SP-49 (cell line): ENCODE data around the gene FGF3.

DNA sequence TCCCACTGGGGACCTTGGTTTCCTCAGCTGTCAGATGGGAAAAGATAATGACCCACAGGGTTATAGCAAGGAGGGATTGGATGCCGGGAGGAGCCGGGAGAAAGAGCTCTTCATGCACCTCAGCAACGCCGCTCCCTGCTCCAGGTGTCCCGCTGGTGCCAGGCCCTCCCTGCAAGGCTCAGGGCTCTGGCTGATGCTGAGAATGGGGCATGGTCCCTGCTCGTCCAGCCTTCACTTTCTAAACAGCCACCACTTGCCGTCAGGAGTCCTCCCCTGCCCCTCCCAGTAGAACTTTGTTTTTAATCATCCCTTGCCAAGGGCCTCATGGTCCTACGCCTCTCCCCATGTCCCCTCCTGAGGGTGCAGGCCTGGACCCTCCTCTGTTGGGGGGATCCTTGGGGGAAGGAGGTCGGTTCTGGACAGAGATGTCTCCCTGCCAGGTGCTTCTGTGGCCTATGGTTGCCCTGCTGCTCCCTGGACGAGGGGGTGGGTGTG lies 2.2 kb upstream of the MRGPRF start:
- PRO-cap: no peak

DNA sequence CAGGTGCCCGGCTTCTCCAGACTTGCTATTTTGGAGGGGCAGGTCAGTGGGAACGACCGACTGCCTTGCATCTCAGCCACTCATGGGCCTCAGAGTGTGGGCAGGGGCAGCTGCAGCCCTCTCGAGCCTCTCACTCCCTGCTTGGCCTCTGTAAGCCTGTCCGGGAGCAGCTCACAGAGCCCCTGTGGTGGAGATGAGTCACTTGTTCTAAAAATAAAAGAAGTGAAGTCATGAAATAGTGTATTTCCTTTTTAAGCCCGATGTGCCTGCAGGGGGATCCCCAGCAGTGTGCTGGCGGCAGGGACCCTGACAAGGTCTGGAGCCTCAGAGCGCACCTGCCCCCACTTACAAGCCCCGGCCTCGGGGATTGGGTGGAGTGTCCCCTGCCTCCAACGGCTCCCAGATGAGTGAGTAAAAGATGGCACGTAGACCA lies 10.8 kb downstream of the SMIM38 start:
- PRO-cap: no peak

DNA sequence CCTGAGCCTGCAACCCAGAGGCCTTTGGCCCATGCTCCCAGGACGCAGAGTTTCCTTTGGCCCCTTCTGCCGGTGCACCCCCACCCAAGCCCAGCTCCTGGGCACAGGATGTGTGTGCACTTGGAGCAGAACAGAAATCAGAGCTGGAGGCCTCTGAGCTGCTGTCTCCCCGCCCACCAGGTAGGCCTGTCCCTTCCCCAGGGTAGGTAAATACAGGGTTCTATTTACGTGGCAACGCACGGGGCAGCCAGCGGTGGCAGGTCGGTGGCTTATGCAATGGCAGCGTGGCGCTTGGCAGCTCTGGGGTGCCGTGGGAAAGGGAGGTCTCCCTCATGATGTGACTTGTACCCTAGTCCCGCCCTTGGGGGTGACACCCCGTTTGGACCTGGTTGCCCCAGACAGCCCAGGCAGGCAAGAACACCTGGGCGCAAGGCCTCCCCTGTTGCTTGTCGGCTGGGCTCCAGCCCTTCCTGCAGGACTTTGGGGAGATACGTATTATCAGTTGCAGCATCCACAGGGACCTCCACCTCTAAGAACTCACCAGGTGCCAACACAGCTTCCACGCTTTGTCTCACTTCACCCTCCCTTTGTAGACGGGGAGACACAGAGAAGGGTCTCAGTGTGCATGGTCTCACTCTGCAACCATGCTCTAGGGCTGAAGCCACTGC lies 20.8 kb upstream of the MYEOV start:
- PRO-cap: no peak

- PRO-cap: no peak
These were observed 115.9 kb downstream of the MYEOV start for GRCh38 chr11:69409863-69410216.

DNA sequence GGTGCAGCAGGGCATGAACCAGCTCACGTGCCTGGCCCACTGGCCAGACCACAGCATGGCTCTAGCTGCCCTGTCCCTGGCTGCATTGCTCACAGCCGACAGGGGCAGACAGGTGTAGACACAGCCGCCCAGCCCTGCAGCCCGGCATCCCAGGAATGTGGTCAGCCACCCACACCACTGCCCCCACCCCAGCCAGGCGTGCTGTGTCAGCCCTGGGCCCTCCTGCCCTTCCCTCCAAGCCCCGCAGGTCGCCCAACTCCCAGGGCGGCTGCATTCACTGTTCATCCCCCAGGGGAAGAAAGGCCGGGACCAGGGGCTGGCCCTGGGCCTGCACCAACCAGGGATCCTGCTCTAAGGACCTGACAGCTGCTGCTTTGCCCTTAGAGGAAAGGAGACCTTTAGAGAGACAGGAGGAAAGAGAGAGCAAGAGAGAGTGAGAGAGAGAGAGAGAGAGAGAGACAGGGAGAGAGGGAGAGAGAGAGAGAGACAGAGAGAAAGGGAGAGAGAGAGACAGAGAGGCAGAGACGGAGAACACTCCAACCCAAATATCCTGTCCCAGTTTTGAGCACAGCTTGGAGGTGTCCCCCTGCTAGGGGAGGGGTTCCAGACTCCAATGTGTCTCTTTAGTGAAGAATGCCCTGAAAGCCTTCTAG lies 143.3 kb downstream of the MYEOV start:
- PRO-cap: no peak

DNA sequence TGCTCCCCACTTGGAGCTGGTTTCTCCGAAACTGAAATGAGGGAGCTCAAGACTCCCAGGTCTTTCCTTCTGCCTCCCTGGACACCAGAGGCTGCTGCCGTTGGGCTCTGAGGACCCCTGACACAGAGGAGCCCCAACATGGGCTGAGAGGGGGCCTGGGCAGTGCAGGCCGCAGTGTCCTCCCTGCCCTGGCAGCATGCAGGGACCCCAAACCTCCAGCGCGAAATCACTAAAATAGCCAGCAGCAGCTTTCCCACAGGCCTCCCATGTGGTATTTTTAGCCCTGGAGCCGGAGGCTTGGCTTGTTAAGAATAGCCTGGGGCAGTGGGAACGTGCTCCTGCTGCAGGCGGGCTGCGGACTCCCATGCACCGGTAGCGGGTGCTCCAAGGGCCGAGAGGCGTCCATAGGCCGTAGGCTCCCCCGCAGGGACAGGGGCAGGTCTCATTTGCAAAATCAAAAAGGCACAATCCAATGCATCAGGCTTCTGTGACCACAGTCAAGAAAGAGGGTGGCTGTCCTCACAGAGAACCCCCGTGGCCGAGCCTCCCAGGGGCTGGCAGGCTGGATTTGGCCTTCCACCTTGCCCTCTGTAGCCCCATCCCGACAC lies 151.6 kb upstream of the CCND1 start:
- PRO-cap: no peak

DNA sequence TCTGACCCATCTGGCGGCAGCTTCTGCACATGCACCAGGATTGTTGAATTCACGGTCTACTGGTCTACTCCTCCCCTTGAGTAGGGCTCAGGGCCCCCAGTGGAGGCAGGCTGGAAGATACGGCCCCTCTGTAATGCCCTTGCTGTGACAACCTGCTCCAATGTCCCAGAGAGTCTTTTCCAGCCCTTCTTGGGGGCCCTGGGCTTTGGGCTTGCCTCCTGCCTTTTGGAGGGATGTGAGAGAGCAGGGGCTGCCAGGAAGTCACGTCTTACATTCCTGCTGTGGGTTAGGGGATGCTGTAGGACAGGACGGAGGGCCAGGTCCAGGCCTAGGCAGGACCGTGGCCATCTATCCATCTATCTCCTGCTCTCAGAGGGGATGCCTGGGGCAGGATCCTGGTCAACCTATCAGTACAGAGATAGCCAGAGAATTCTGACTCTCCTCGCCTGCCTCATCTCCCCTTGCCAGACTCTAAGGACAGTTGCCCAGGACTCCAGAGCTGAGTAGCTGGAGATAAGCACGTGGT lies 70.9 kb upstream of the CCND1 start:
- PRO-cap: no peak

DNA sequence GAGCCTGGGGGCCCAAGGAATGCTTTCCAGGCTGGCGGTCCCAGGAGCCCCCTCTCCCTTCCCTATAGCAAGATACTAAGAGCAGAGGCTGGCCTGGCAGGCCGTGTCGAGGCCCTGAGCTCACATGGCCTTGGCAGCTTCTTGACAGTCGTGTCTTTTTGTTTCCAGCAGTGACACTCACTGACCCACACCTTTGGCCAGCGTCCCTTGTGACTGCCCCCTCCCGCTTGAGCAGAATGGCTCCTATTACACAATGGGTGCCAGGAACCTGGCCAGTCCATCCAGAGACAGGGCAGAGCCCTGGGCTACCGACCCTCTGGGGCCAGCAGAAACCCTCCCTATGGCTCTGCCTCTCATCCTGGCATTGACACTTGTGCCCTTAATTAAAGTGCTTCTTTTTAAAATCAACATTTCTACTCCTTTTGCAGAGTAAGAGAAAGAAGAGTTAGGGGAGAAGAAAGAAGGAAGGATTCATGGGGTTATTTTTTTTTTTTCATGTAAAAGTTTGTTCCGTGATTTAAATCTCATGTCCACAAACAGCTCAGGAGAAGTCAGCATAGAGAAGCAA lies 6.3 kb upstream of the CCND1 start:
- PRO-cap: no peak

DNA sequence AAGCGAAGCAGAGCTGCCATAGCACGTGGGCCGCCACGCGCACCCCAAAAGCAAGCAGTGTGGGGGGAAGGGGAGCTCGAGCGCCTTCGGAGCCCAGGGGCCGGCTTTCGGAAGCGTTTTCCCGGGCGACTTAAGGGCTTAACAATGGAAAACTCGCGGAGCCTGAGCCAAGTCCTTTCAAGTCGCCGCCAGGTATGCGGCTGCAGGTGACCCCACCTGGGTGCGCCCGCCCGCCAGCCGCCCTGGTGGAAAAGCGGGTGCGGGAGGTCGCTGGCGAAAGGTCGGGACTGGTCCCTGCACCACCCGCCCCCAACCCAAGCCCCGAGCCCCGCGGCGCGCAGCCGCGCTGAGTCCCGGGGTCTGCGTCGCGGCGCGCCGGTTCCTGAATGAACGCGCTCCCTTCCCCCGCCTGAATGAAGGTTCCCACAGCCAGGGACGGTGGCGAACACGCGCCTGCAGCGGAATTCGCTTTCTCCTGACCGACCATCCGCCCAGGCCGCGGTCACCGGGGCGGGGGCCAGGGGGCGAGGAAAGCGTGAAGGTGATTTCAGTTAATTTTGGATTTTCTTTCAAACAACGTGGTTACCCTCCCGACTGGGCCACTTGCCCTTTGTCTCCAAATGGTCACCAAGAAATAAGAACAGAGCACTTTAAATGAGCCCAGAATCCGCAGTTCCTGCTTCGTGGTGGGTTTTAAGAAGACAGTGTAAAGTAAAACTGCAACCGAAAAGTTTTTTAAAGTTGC lies 2.7 kb upstream of the CCND1 start:
- PRO-cap: no peak

GRCh38 chr11:69638797-69639831 lies 1.8 kb upstream of the CCND1 start:
- PRO-cap: no peak

DNA sequence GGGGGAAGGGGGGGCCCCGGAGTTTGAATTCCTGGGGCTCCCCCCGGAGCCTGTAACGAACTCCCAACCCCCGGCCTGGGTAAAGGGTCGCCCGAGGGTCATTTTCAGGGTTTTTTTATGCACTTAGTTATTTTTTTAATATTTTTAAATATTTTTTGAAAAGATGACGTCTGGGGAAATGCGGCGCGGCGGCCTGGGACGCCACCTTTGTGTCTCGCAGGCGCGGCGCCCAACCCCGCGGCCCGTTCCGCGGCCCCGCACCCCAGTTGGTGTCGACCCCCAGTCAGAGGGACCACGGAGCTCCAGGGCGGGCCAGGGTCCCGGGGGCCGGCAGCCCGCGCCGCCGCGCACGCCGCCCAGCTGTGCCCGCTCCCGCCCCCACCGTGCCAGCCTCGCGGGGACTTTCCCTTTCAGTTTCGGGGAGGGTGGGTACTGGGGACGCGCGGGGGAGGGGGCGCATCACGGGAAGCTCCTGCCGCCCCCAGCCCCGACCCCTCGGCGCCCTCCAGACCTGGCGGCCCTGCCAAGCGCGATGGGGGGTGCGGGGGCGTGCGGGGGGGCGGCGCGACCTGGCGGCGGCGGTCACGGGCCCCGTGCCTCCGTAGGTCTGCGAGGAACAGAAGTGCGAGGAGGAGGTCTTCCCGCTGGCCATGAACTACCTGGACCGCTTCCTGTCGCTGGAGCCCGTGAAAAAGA lies 1.6 kb downstream of the CCND1 start:
- PRO-cap: bidirectional peak, plus-strand start at position 604 of the sequence, minus-strand start at position 385 of the sequence

DNA sequence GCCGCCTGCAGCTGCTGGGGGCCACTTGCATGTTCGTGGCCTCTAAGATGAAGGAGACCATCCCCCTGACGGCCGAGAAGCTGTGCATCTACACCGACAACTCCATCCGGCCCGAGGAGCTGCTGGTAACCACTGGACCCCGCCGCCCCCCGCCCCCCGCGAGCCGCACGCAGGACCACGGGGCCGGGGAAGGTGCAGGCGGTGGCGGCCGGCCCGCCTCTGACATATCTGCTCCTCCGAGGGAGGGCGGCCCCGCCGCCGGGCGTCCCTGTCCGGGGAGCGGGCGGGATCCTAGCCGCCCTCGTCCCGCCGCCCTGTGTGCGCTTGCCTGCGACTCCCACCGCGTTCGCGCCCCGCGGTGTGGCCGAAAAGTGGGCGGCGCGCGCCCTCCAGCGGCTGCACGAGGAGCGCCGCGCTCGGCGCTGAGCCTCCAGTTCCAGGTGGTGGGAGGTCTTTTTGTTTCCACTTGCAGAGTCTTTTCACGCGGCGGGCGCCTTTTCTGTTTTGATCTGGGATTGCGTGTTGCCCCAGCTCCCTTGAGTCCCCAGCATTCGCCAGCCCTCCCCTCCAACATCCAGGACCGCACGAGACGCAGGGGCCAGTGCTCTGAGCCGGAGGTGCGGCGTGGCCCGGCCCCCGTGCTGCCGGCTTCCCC lies 2.3 kb downstream of the CCND1 start:
- PRO-cap: bidirectional peak, plus-strand start at position 501 of the sequence, minus-strand start at position 320 of the sequence

DNA sequence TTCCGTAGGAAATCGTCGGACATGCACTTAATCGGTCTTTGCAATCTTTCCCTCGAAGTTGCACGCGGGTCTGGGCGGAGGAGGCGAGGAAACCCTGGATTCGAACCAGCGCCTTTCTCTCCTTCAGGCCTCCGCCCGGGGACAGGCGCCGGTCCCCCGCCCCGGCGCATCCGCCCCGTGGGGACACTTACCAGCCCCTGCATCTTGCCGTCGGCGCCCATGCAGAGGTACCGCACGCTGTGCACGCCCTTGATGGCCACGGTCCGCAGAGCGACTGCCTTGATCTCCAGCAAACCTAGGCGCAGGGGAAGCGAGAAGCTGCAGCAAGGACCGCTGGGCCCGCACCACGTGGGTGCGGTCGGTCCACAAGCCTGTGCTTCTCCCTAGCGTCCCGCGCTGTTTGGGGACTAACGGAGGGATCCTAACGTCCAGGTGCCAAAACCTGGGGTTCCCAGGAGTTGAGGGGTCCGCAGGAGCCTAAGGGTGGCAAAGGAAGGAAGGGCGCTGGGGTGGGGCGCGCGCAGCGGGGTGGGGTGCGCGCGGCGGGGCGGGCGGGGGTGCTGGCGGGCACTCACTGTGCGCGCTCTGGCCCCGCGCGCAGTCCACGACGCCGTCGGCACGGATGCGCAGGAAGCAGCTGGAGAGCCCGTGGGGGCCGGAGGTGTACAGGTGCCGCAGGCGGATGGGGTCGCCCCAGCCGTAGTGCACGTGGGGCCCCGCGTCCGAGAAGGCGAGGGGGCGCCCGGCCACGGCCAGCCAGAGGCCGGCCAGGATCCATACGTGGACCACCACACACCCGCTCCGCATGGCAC lies 546 bp downstream of the FGF19 start:
- PRO-cap: no peak

DNA sequence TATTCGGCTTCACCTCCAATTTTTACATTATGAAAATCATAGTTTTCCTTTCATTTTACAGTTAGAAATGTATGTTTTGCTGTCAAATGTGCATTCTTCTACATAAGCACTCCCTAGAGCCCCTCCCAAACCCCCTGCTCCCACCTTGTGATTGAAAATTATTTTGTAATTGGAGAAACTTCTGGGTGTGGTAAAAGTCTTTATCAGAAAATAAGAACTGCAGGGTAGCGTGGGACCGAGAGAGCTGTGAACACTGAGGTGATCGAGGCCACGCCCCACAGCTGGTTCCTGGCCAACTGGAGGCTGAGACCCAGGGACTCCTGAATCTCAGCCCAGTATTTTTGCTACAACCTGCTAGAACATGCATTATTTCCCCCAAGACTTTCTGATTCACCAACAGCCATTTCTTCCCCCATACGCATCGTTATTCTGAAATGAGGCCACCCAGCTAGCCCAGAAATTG lies 3.2 kb upstream of the FGF19 start:
- PRO-cap: unidirectional peak, minus-strand start at position 252 of the sequence

- PRO-cap: no peak
These were observed 8.4 kb upstream of the FGF19 start for GRCh38 chr11:69712089-69712792.

DNA sequence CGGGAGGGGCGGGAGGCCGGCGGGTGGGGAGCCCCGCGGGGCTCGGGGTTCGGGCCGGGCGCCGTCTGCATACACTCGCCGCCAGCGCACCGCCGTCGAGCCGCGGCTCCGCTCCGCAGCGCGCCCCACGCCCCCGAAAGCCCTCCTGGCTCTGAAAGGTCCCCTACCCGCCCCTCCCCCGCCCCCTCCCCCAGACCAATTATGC lies at the start of gene FGF3:
TSS of gene FGF3 (minus strand) at position 153 of the 205 bp plus-strand sequence.
- PRO-cap: no peak

DNA sequence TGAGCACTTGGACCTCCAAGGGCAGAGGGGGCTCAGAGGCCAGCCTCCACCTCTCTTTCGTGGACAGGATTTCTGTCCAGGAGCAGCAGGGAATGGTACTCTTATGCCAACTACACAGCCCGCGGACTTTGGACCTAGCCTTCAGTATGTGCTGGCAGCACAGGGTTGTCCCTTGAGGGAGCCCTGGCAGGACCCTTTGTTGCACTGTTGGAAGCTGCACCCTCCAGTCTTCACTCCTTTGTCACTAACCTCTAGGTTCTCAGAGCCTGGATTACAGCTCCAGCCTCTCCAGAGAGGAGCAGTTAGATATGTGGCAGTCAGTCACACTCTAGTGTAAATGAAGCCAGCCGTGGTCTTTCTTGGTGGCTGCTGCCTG lies 109.4 kb upstream of the ANO1 start:
- PRO-cap: no peak

DNA sequence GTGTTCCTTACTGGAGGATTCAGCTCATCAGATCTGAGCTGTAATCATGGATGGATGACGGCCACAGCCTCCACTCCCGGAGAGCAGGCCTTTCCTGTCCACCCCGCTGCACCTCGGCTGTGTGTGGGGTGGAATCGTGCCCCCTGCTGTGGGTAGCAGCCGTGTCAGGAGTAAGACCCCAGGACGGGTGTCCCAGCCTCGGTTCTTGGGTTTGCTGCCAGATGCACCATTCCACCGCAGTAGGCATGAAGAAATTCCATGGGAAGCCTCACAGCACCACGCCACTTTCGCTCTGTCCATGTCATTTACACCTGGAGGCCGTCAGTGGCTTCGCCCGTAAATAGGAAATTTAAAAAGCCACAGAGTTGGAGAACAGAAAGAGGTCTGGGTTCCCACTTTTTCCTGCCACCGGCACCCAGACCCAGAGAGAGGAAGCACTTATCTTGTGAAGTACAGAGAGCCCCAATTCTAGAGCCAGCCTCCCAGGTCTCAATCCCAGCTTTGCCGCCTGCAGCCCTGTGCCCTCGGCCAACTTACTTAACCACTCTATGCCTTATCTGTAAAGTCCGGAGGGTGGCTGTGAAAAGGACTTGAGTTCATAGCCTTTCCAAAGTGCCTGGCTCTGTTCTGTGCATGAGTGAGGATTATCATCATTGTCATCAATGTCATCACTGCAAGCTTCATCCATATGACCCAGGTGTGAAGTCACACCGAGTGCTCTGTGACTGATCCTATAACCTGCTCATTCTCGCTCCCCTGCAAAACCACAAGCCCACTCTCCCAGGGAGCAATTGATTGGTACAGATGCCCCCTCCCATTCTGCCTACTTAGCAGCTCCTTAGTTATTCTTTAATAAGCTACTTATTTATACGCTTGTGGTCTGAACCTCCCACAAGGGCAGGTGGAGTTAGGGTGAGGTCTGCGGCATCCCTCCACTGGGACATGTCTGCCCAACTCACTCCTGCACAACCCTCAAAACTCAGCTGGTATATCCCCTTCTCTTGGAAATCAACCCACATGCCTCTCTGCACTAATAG lies 90.0 kb upstream of the ANO1 start:
- PRO-cap: no peak

DNA sequence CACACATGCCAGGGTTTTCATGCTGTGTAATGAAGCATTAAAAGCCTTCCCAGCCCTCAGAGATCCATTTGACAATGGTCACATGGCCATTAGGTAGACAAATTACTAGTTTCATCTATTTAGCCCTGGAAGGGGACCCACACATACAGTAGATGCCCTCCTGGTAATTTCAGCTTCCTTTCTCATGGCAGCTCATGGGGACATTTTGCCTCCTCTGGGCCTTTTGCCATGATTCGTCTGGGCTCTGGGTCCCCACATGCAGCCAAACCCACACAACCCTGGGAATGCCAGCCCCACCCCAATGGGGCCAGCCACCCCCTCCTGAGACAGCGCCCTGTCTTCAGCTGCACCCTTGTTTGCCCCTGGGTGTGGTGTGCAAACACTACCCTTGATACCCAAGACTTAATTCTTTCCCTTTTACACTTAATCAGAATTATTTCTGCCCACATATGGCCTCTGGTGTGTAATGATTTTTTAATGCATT lies 85.2 kb upstream of the ANO1 start:
- PRO-cap: no peak

- PRO-cap: no peak
These were observed 56.4 kb upstream of the ANO1 start for GRCh38 chr11:70021605-70022269.